Prostate gland (tissue), 2 donors: ENCODE data around the genes C1QTNF12 and MRPL20.

GRCh38 chr1:1244265-1244681 is 2.2 kb downstream of the C1QTNF12 start:
- PRO-cap = no peak
- RAMPAGE, long total RNA, 2 experiments = no peak in any of the 2 experiments

- PRO-cap = no peak
- RAMPAGE, long total RNA, 2 experiments = no peak in any of the 2 experiments
Measured at GRCh38 chr1:1246526-1246841, at the start of gene C1QTNF12. Gene C1QTNF12, minus strand, starts transcription at chr1:1246722.

DNA sequence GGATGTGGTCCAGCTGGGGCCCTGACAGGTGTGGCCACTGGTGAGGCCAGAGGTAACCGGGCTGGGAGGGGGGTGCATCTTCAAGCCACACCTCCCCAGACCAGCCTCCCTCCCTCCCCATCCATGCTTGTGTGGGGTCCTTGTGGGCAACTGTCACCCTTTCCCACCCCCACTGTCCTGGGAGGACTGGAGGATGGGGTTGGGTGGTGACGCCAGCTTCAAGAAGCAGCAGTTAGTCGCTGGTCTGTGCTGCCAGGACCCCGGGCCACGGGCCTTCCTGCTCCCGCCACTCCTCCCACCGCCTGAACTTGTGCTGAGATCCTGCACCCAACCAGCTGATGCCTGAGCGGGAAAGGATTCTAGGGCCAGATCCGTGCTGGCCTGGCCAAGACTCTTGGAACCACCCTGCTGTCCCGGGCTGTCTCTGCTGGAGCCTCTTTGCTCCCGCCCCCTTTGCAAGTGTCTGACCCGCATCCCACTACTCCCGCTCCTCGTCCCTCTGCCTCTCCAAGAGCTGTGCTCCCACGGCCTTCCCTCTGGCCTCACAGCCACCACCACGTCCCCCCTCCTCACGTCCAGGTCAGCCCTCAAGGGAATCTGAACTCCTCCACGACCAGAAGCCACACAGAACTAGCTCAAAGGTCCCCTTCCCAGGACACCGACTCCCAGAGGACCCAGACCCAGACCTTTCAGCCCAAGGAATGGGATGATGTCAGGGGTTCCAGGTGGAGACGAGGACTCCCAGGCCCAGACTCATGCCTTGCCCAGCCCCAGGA is 2.9 kb upstream of the DVL1 start:
- PRO-cap = no peak
- RAMPAGE, long total RNA, 2 experiments = no peak in any of the 2 experiments

DNA sequence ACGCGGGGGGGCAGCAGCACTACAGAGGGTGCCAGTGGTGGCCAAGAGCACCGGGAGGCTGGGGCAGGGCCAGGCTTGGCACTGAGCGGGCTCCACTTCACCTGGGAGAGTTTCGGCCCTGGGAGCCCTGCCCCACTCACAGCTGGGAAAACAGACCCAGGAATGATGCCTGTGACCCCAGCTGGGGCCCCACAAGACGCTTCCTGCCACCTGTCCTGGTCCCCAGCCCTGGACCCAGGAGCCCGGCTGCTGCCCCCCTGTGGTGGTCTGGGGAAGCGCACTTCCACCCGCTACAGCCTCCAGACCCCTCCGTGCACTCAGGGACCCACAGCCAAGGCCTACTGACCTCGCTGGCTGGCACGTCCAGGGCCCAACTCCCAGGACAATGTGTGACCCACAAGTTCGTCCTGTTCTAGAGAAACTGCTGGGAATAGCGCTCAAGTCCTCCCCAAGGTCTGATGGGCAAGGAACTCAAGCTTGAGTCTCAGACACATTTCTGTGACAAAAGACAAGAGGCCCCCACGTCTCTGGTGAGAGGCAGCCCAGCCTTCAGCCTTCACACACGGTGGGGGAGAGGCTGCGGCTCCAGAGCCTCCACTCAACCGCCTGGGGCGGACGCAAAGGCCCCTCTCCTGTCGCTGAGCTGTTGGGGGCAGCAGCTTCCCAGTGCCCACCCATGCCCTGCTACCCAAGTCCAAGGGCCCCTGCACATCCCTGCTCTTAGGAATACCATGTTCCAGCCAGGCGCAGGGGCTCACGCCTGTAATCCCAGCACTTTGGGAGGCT is 2.8 kb downstream of the AURKAIP1 start:
- PRO-cap = no peak
- RAMPAGE, long total RNA, 2 experiments = no peak in any of the 2 experiments

- PRO-cap = no peak
- RAMPAGE, long total RNA, 2 experiments = no peak in any of the 2 experiments
Measured at GRCh38 chr1:1376053-1376833, 1.2 kb upstream of the AURKAIP1 start.

GRCh38 chr1:1407120-1408264 is at the start of gene MRPL20:
Gene MRPL20, minus strand, starts transcription at chr1:1407293.
- PRO-cap = bidirectional peak, plus-strand start at chr1:1407358, minus-strand start at chr1:1407292
- RAMPAGE, long total RNA, 2 experiments = start-site peak on the minus strand in 2 of 2 experiments, at chr1:1407215-1407306 at its widest, 1,529 to 2,875 reads per replicate

DNA sequence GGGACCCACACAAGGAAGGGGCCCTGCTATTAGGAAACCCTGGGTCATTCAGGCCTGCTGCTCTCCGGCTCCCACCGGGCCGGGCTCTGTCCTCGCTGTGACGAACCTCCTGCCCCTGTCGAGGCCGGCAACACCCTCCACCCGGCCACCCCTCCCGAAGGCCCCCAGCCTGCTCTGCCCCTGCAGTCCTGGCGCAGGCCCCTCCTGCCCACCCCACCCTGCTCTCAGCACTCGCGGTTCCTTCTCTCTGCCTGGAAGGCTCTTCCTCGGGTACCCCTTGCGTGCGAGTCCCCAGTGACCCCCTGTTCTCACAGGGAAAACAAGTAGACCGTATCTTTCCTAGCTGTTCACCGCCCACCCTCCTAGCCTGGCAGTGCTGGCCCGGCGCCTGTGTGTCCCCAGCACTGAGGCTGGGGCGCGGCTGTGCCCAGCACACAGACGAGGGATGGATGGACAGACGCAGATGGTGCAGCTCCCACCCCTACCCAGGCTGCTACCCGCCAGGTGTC is 3.2 kb upstream of the VWA1 start:
- PRO-cap = unidirectional peak, minus-strand start at position 88 of the sequence
- RAMPAGE, long total RNA, 2 experiments = no peak in any of the 2 experiments

GRCh38 chr1:1477736-1478863 is 6.5 kb downstream of the ATAD3B start:
- PRO-cap = no peak
- RAMPAGE, long total RNA, 2 experiments = no peak in any of the 2 experiments

- PRO-cap = no peak
- RAMPAGE, long total RNA, 2 experiments = no peak in any of the 2 experiments
Measured at GRCh38 chr1:1569186-1570013, 5.3 kb downstream of the SSU72 start.

GRCh38 chr1:1646512-1647015 is 12.2 kb downstream of the CDK11B start:
- PRO-cap = no peak
- RAMPAGE, long total RNA, 2 experiments = no peak in any of the 2 experiments

- PRO-cap = no peak
- RAMPAGE, long total RNA, 2 experiments = no peak in any of the 2 experiments
Measured at GRCh38 chr1:1715454-1715802, 8.7 kb downstream of the CDK11A start.

DNA sequence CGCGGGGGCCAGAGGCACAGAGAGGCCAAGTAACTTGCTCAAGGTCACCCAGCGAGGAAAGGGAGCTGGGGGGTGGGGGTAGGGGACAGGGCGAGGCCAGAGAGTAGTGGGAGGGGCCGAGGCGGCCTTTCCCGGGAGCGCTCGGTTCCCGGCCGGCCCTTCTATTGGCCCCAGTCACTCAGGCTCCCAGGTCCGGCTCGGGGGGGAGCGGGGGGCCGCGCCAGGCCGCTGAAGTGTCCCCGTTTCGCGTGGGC is 3.7 kb upstream of the NADK start:
- PRO-cap = no peak
- RAMPAGE, long total RNA, 2 experiments = no peak in any of the 2 experiments

DNA sequence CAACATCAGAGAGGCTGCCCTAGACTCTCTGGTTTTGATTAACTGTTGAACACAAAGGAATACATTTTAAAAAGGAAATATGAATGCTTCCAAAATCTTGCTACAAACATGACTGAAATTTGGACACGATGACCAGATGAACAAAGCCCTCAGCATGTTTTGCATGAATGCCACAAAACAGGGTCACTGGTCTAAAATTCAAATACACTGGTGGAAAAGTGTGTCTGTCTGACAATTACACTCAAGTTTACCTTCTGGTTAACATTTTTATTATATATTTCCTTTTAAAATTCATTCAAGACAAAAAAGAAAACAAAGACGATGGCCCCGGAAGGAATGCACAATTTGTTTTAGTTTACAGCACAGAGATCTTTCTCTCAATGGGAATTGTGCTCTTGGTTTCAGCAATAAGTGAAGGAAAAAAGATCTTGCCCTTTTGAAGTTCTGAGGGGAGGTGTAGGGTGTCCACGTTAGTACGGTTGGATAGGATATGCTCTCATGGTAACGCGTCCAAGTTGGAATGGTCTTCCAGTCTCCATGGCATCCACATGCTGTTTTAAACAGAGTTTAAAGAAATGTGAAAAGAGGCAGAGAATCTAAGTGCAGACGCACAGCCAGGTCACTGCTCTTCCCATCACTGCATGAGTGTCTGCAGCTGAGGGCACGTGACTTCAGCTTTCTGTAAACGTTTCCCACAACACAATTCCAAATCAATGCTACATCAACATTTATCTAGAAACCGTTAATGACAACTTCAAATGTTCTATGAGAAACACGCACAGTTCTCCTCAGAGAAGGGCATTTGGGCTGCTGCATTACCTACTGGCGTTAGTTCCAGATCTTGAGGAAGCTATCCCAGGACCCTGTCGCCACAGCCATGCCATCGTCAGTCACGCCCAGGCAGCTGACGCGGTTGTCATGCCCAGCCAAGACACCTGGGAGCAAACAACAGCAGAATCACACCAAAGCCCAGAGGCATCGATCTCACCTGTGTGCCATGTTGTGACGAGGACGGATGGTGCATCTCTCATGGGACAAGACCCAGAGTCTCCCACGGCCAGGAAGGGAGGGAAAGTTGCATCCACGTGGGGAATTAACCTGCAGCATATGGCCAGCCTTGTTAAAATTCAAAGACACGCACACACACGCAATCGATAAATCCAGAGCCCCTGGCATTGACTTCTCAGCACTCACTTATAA is 8.6 kb upstream of the NADK start:
- PRO-cap = no peak
- RAMPAGE, long total RNA, 2 experiments = no peak in any of the 2 experiments

DNA sequence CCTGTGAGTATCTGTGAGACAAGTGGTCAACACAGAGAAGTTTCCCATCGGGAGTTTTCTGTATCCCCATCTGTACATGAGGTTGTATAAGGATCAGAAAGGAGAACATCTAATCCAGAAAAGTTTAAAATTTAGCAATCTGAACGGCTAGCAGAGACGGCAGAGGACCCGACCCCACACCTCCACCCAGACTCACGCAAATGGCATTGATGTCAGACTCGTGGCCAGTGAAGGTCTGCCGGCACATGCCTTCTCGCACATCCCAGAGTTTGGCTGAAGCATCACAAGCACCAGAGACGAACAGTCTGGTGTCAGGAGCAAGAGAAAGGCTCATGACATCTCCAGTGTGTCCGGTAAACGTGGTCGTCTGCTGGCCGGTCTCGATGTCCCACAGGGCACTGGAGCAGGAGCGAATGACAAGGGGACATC is 11.9 kb upstream of the NADK start:
- PRO-cap = no peak
- RAMPAGE, long total RNA, 2 experiments = no peak in any of the 2 experiments

GRCh38 chr1:1858569-1858997 is 32.3 kb downstream of the GNB1 start:
- PRO-cap = no peak
- RAMPAGE, long total RNA, 2 experiments = no peak in any of the 2 experiments

DNA sequence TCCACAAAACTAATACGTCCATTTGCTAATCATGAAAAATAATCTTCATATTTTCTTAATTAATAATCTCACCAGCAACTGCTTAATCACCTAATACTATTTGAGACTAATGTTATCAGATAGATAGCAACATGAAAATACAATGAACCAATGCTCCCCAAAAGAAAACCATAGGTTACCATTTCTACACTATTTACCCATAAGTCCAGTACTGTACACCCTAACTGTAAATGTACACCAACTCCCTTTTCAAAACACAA is 1.8 kb downstream of the GNB1 start:
- PRO-cap = no peak
- RAMPAGE, long total RNA, 2 experiments = no peak in any of the 2 experiments

DNA sequence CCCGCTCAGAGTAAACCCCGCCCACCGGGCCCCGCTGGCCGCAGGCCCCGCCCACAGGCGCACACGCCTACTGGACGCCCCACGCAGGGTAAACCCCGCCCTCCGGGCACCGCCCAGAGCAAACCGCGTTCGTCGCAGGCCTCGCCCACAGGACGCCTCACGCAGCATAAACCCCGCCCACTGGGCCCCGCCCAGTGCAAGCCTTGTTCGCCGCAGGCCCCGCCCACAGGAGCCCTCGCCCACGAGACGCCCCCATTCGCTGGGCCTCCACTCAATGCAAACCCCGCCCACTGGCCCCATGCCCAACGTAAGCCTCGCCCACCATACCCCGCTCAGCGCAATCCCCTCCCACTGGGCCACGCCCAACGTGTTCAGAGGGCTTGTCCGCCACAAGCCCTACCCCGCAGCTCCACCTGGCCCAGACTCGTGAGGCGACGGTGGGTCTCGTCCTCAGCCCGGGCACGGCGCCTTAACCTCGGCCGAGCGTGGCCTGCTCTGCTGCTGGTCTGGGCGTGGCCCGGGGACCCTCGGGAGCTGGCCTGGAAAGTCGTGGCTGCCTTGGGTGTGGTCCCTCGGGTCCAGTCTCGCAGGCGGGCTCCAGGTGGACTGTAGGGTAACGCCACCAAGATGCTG is 397 bp upstream of the TMEM52 start:
- PRO-cap = unidirectional peak, plus-strand start at position 374 of the sequence; unidirectional peak, plus-strand start at position 415 of the sequence
- RAMPAGE, long total RNA, 2 experiments = no peak in any of the 2 experiments

- PRO-cap = no peak
- RAMPAGE, long total RNA, 2 experiments = no peak in any of the 2 experiments
Measured at GRCh38 chr1:2049306-2049874, 821 bp upstream of the PRKCZ start.

GRCh38 chr1:2074322-2075544 is 24.5 kb downstream of the PRKCZ start:
- PRO-cap = no peak
- RAMPAGE, long total RNA, 2 experiments = no peak in any of the 2 experiments

- PRO-cap = no peak
- RAMPAGE, long total RNA, 2 experiments = start-site peak on the plus strand in 1 of 2 experiments, at chr1:2110884-2111638 at its widest, 6 reads per replicate
Measured at GRCh38 chr1:2110991-2111887, 61.0 kb downstream of the PRKCZ start.